HCT116 (cell line): ENCODE measurements around the gene UBE3C.

DNA sequence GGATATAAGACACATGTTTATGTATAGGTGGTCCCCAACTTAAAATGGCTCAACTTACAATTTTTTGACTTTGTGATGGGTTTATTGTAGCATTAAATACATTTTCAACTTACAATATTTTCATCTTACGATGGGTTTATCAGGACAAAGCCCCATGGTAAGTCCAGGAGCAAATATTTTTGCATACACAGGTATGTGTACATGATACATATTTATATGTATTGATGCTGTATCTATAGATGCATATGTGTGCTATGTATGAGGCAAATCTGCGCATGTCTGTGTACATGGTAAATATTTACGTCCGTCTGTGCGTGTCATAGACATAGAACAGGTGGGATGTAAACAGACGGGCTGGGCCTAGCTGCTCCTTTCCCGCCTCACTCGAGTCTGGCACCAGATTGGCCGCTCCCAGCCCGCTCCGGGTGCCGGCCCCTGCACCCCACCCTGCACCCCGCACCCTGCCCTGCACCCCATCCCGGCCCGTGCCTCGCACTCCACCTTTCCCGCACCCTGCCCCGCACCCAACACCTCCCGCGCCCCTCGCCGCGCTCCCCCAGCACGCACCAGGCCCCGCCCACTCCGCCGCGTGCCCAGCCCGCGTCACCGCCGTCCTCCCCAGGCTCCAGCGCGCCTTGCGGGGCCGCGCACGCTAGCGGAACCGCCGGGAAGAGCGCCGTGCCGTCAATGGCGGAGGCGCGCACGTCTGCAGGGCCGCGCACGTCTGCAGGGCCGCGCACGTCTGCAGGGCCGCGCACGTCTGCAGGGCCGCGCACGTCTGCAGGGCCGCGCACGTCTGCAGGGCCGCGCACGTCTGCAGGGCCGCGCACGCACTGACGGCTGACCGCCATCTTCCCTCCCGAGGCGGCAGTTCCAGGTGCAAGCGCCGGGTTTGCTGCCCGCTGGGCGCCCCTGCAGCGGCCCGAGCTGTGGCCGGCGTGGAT, at the start of gene UBE3C:
Gene UBE3C (plus strand): TSS at position 827 of the 944 bp plus-strand sequence.
- RRBS: 3% methylated on average over 10 of the region's 81 CpGs

DNA sequence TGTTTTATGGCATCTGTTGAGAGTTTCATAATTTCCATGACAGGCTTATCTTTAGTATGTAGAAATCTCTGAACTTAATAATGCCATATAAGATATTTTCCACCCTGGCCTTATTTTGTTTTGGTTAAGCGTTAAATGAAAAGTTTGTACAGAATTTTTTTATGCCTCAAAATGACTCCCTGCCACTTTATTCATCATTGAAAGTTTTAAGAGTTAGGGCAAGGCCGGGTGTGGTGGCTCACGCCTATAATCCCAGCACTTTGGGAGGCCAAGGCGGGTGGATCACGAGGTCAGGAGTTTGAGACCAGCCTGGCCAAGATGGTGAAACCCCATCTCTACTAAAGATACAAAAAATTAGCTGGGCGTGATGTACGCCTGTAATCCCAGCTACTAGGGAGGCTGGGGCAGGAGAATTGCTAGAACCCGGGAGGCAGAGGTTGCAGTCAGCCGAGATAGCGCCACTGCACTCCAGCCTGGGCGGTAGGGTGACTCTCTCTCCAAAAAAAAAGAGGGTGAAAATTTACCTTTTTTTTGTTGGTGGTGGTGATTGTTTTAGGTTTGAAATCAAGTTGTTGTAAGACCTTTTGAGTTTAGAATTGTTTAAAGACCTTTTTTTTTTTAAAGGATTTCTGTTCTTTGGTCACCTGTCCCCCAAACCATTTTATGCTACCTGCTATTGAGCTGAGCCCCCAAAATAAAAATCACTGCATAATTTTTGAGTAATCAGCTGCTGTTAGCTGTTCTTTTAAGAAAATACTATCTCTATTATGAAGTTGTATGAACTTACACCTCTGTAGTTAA, 71.2 kb downstream of the UBE3C start:
- RRBS: no CpG with 5 or more reads among the region's 11 CpGs

DNA sequence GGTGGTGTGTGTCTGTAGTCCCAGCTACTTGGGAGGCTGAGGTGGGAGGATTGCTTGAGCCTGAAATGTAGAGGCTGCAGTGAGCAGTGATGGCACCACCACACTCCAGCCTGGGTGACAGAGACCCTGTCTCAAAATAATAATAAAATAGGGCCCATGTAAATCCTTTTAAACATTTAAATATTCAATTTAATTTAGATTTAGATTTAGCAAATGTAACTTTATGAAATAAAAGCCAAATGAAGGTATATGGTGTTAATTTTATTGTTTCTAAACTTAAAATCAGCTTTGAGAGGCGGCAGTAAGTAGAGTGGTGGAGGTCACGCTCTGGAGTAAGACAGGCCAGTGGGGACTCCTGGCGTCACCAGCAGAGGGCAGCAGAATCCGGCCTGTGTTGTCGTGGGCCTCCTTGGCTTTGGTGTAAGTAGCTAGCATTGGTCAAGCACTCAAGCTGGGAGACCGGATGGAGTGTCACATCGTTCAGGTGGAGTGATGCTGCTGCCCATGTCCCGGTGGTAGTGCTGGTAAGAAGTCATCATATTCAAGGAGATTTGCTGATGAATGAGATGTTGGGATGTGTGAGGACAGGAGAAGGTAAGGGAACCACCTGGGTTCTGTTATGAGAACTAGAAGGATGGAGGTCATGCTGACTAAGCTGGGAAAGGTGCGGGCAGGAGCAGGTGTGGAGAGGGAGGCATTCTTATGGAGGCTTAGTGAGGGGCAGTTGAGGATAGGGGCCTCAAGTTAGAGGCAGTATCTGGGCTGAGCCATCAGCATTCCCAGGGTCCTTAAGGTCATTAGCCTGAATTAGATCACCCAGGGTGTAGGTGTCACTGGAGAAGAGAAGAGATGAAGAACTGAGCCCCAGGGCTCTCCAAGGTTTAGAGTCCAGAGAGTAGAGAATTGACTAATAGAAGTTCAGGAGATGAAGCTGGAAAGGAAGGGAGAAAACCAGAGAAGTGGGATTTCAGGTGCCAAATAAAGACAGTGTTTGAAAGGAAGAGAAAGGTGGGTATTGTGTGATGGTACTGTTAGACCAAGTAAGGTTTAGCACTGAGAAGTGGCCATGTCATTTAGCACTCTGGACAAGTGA, 98.5 kb upstream of the DNAJB6 start:
- RRBS: 93% methylated on average over 5 of the region's 9 CpGs

GRCh38 chr7:157270945-157271567, 65.7 kb upstream of the DNAJB6 start:
- RRBS: no CpG with 5 or more reads among the region's 18 CpGs

DNA sequence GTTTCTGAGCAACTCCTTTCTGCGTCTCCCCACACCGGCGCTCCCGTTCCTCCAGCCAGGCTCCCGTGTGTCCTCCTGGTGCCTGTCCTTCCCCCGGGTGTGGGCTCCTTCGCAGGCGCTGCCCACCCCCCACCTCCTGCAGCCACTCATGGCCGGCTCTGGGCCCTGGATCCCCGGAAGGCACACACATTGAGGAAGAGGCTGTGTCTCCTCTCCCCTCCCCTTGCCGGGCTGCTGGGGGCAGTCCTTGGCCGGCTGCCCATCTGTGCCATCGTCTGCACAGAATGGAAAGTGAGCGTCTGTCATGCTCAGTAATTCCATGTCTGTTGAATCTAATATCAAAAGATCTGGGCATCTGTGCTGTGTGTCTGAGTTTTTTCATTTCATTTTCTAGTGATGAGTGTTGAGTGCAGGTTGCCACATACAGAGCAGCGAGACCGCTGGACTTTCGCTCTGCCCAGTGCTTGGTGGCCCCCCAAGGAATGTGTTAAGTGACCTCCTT, 59.6 kb upstream of the DNAJB6 start:
- RRBS: 76% methylated on average over 9 of the region's 17 CpGs

- RRBS: no CpG with 5 or more reads among the region's 7 CpGs
These were observed 51.0 kb upstream of the DNAJB6 start for GRCh38 chr7:157285845-157286233.

- RRBS: no CpG with 5 or more reads among the region's 12 CpGs
These were observed 28.4 kb downstream of the DNAJB6 start for GRCh38 chr7:157365109-157365790.

GRCh38 chr7:157384678-157385529, 48.1 kb downstream of the DNAJB6 start:
- RRBS: no CpG with 5 or more reads among the region's 12 CpGs

DNA sequence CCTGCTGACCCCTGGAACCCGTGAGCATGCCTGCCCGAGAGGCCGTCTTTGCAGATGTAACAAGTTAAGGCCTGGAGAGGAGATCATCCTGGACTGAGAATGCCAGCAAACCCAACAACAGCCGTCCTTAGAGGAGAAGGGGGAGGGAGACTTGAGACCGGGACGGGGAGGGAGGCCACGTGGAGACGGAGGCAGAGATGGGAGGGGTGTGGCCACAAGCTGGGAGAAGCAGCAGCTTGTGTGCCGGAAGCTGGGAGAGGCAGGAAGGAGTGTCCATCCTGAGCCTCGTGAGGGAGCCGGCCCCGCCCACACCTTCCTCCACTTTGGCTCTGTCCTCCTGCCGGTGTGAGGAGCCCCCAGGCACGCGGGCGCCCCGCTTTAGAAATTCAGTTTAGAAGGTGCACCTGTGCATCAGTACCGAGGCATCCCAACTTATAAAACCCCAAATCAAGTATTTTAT, 95.7 kb downstream of the DNAJB6 start:
- RRBS: 1% methylated on average over 8 of the region's 18 CpGs

DNA sequence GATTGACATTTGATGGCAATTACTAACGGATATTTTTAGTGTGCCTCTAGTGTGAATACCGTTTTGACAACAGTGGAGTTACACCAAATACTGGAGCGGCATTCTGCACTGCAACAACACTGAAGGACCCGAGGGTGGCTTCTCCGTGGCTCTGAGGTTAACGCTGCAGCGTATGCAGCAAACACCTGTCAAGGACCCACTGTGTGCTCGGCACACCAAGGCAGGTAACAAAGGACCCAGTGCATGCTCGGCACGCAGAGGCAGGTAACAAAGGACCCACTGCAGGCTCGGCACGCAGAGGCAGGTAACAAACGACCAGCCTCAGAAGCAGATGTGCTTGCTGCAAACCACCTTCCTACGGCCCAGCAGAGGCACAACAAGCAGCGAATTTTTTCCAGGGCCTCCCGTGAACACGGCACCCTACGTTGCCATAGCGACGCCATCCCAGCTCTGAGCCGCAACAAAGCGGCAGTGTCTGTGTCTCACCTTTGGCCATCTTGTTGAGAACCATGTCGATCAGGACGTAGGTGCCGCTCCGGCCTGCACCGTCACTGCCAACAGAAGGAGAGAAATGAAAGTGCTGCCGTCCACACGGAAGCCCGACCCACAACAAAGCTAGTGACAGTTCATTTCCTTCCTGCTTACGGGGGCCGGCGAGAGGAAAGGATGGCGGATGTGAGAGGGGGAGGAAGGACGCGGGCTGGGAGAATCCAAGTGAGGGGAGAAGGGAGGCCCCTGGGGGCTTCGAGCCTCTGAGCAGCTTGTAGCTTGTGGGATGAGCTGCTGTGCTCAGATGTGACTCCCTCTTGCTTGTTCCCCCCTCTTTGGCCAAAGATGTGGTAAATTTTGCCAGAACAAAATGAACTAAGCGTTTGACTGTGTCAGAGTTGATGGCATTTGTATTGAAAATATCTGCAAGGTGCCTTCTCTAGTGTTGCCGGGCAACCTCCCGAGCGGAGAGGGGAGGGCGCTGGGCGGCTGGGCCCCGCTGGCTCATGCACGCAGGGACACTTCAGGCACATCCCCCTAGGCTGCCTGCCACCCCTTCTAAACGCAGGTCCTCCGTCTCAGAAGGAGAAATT, 232.0 kb downstream of the DNAJB6 start:
- RRBS: no CpG with 5 or more reads among the region's 47 CpGs

- RRBS: 63% methylated on average over 4 of the region's 10 CpGs
These were observed 487.5 kb downstream of the DNAJB6 start for GRCh38 chr7:157824285-157824646.

- RRBS: no CpG with 5 or more reads among the region's 3 CpGs
These were observed 239.2 kb downstream of the PTPRN2 start for GRCh38 chr7:158348533-158348732.

- RRBS: 83% methylated on average over 7 of the region's 13 CpGs
These were observed 114.3 kb downstream of the PTPRN2 start for GRCh38 chr7:158473286-158473722.

- RRBS: no CpG with 5 or more reads among the region's 32 CpGs
These were observed 63.4 kb downstream of the PTPRN2 start for GRCh38 chr7:158523894-158525052.

GRCh38 chr7:158710443-158711208, 6.0 kb upstream of the NCAPG2 start:
- RRBS: no CpG with 5 or more reads among the region's 17 CpGs

GRCh38 chr7:158808043-158808635, 21.2 kb downstream of the ESYT2 start:
- RRBS: no CpG with 5 or more reads among the region's 20 CpGs

DNA sequence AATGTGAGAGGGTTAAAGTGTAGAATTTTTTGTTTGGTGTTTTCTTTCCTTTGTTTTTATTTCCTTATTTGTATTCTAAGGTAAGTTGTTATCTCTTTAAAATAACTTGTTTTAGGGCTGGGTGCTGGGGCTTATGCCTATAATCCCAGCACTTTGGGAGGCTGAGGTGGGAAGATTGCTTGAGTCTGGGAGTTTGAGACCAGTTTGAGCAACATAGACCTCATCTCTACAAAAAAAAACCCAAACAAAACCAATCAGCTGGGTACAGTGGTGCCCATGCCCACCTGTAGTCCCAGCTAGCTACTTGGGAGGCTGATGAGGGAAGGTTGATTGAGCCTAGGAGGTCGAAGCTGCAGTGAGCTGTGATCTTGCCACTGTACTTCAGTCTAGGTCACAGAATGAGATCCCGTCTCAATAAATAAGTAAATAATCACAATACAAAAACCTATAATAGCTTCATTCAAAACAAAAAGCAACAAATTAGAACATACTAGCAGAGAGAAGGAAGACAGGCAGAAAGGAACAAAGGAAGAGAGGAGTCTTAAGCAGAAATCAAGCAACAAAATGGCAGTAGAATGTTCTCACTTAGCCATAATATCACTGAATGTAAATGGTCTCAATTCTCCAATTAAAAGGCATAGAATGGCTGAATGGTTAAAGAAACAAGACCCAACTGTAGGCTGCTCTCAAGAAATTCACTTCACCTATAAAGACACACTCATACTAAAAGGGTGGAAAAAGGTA, 82.8 kb downstream of the DYNC2I1 start:
- RRBS: no CpG with 5 or more reads among the region's 2 CpGs

GRCh38 chr7:158976468-158976775, 120.1 kb downstream of the DYNC2I1 start:
- RRBS: no CpG with 5 or more reads among the region's 5 CpGs

- RRBS: 81% methylated on average over 5 of the region's 9 CpGs
These were observed 66.8 kb upstream of the VIPR2 start for GRCh38 chr7:159211411-159211868.

GRCh38 chr7:159253592-159254040, 108.9 kb upstream of the VIPR2 start:
- RRBS: no CpG with 5 or more reads among the region's 3 CpGs